PC-3 (cell line): ENCODE measurements around a stretch of chr3.

GRCh38 chr3:146115458-146116214 lies 45.3 kb downstream of the PLOD2 start:
- RAMPAGE, long total RNA: no peak

DNA sequence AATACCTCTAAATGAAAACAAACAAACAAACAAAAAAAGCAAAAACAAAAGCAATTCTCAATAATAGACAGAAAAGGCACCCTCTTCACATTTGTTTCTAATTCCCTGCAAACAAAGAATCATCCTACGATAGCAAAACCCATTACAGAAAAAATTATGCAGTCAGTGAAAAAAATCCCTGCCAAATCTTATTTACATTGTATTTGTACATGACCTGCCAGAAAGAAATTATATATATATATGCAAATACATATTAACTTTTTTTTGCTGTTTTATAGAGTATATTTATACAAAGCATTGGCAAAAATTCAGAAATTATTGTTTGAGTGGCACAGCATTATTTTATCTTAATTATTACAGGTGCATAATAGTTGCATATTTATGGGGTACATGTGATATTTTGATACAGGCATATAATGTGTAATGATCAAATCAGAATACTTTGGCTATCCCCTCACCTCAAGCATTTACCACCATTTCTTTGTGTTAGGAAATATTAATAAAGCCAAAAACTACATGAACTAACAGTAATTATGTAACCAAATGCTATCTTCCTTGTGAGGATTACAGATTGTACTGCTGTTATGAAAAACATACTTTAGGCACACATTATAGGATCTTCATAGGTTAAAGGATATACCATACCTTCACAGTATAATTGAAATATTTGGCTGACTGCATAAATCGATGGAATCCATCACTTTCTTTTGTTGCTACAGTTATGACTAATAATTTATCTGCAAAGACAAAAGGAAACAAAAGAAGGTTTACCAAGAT lies 37.3 kb downstream of the PLOD2 start:
- RAMPAGE, long total RNA: no peak

DNA sequence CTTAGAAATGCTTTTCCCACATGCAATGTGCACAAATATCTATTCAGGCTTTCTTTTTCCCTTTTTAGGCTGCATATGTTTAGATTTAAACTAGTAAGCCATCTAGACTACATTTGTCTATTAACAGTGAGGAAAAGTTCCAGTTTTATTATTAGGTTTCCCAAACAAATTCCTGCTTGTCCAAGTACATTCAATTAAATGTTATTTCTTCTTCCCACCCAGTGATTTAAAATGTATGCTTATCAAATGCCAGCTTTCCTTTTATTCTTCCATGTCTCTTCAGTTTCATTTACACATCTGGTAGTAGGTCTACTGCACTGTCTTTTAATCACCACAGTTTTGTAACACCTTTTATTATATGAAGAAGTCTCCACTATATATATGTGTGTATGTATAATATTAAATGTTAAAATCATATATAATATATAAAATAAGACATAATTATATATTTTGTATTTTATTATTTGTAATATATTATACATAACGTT lies 1.7 kb downstream of the PLSCR4 start:
- RAMPAGE, long total RNA: no peak

GRCh38 chr3:147407159-147407692 lies 883 bp upstream of the ZIC4 start:
- RAMPAGE, long total RNA: no peak

- RAMPAGE, long total RNA: no peak
These were observed 530.7 kb downstream of the ZIC1 start for GRCh38 chr3:147939925-147940124.

GRCh38 chr3:148600834-148601432 lies 96.8 kb upstream of the AGTR1 start:
- RAMPAGE, long total RNA: no peak

DNA sequence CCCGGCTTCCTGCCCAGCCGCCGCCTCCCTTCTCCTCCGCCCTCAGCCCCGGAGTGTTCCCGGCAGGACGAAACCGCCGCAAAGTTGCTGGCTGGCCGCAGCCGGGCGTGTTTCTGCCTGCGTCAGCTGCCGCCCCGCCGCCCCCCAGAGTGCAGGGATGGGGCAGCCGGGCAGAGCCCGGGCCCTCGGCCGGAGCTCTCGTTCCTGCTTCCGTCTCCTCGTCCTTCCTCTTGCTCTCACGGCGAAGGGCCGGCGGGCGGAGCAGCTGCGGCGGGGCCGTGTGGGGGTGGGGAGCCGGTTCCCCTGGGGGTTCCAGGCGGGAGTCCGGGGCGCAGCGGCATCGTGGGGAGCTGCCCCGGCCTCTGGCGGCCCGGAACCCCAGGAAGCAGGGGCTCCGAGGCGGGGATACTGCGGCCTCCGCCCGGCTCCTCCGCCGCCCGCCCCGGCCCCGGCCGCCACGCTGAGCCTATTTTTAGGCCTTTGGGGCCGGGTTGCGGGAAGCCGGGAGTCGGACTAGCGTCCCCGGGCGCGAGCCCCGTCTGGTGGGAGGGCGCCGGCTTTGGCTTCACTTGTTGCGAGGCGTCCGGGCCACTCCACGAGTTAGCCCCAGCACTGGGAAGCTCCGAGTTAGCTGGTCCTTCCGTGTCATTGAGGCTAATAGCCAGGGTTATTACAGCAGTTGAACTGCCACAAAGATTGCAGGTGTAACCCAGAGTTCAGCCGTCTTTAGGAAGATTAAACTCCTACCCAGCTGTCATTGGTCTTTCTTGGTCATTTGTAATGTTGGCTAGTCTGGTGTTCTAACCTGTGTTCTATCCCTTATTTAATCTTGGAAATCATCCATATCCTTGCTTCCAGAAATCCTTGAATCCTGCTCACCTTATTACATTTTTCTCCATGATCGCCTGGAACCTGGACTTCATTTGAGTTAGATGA lies 613 bp downstream of the GYG1 start:
- RAMPAGE, long total RNA: no peak

GRCh38 chr3:148997607-148998135 lies 6.3 kb downstream of the GYG1 start:
- RAMPAGE, long total RNA: no peak

DNA sequence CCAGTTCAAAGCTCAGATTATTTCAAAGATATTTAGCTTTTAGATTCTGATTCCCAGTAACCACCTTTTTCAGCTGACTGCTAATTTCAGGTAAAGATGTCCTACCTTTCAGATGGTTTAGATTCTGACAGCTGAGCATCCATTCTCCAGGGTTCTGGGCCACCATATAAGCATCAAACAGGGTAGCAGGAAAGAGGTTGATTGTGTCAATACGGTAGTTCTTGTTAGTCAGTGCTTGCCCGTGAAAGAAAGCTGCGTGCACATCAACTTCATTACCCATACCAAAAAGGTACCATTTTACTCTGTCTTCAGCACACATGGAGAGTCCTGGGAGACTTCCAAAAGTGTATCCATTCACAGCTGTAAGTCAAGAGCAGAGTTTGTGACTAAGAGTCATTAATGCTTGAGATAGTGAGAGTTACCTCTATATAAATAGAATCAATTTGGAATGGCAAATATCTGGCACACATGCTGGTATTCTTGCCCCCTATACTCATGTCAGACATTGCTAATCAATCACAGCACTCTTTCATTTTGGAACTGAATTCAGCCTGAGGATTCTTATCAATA lies 14.3 kb downstream of the CP start:
- RAMPAGE, long total RNA: no peak

DNA sequence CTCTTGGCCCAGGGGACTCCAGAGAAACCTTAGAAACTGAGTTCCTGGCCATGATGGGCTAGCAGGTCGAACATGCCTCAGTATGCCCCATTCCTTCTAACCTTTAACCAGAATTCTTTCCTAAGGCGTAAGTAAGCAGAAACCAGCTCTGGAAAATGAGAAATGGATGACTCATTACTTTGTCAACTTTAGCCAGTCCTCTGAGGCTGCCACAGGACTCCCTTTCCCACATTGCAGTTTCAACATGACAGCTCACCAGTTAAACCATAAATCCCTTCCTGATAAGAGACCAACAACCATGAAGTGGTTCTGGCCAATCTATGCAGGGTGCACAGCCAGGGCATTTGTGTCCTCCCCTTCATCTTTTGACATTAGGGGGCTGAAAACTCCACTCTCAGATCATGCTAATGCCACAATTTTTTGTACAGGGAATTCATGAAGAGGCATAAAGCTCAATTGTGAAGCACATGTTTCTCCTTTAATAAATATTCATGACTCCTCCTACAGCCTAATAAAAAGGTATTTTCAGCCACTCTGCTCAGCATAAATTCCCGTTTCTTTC lies 33.2 kb downstream of the TM4SF18 start:
- RAMPAGE, long total RNA: no peak

DNA sequence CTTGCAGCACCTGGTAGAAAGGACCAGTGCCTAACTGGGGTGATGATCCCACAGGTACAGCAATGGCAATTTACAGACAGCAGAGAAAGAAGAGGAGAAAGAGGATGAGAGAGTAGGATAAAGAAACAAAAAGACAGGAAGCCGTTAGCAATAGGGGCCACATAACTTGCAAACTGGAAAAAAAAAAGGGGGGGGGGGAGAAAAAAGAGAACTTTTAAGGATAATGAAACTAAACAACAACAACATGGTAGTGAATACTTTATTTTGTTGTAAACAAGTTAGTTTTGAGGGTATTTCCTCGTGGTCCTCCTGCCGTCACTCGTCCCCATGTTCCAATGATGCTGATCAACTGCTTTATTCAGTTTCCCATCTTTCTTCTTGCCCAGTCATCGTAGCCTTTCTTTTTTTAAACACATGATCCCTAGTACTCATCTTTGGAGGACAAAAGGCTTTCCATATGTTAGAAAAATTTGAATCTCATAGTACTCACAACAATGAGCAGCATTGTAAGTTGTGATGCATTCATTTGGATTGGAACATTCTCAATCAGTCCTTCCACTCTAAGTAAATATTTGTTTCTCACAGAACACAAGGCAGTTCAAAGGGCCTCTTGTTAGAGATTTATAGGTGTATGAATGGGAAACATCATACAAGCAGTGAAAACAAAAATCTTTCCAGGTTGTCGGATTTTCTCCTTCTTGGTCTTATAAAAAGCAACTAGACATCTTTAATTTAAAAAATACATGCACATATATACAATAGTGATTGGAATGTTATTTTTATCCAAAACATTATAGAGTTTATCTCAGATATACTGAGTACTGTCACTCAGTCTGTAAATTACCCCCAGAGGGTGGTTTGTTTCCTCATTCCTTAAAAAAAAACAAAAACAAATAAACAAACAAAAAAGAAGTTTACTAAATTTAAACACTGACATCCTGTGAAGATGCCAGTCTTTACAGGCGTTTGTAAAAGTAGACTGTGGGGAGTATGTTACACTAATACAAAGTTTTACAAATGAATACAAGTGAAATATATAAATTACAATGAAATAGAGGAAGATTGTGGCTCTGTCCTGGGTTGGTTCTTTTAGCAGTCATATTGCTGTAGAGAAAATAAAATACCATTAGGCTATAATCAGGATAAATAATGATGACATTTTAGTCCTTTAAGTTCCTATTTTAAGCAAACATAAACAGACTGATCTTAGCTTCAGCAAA lies 8.3 kb downstream of the TM4SF1 start:
- RAMPAGE, long total RNA: no peak

- RAMPAGE, long total RNA: no peak
These were observed 4.2 kb downstream of the TM4SF1 start for GRCh38 chr3:149373237-149373674.

DNA sequence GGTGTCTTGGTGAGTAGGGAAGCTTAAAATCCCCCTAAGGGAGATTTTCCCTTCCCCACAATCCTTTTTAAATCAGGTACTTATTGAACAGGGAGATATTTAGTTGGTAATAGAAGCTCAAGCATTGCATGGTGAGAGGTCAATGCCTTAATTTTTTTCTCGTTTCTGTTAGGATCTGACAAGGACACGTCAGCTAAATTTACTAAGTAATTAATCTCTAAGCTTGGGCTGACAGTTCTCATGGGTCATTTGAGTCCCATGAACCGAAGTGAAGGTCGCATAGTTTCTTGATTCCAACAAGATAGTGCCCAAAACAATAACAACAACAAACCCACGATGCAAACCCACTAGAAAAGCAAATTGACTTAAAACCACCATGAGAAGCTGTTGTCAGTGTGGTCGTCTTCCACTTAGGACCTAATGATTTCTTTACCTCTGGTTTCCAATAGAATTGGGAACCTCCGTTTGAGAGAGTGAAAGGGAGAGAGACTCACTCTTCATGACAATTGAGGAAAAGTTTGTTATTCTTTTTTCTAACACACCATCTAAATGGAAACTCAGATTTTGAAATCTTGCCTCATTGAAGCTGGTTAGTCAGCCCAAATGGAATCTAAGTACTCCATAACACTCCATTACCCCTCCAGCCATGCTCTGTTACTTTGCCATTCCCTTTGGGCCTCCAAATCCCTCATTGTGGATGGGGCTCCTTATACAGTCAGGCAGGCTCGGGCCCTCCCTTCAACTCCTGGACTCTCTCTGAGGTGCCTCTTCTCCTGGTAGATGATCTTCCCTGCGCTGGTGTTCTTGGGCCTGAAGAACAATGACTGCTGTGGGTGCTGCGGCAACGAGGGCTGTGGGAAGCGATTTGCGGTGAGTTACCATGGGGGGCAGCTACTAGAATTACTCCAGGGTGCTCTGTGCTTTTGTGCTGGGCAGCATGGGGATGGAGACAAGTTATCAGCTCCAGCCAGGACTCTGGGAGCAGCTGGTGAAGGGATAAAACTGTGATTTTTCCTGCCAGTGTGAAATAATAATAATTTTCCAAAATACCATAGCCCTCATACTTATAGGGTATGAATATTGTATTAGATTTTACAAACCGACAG lies 899 bp downstream of the TM4SF4 start:
- RAMPAGE, long total RNA: no peak

- RAMPAGE, long total RNA: no peak
These were observed 57.0 kb downstream of the TM4SF4 start for GRCh38 chr3:149531417-149532048.

DNA sequence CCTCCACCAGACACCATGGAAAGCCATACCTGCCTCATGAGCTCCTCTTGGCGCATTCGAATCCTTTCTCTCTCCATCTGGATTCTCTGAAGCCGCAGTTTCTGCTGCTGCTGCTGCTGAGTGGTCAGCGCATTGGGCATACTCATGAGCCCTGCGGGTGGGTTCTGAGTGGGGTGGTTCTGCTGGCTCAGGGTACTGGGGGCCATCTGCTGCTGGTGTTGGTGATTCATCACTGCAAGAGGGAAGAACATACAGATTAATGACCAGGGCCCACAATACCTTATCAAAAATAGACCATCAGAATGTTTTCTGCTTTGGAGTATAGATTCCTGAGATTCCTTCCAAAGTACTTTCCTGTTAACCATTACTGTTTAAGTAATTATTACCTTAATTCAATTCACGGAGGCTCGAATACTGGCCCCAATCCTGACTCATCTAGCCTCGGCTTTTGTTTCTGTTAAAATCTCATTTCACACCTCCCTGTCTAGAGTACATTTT lies 67.9 kb downstream of the TM4SF4 start:
- RAMPAGE, long total RNA: no peak

- RAMPAGE, long total RNA: no peak
These were observed 79.0 kb downstream of the TM4SF4 start for GRCh38 chr3:149553246-149554057.

DNA sequence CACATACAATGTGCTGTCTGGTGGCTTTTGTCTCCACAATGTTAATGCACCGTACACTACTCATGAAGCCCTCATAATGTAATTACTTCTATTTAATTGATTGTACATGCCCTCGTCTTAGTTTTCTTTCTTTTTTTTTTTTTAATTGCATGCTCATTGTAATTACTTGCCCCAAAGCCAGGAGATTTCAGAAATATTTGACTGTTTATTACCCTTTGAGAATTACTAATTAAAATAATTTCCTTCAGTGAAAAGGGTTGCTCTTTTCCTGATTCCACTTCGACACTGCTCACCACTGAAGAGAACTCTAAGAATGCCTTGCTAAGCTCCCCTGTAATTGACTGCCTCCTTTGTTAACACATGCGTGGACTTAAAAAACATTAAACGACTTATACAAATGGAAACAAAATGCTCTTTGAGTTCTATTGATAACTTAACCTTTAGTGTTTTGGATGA lies 64.5 kb downstream of the WWTR1 start:
- RAMPAGE, long total RNA: no peak

GRCh38 chr3:149609419-149610261 lies 48.2 kb downstream of the WWTR1 start:
- RAMPAGE, long total RNA: no peak

DNA sequence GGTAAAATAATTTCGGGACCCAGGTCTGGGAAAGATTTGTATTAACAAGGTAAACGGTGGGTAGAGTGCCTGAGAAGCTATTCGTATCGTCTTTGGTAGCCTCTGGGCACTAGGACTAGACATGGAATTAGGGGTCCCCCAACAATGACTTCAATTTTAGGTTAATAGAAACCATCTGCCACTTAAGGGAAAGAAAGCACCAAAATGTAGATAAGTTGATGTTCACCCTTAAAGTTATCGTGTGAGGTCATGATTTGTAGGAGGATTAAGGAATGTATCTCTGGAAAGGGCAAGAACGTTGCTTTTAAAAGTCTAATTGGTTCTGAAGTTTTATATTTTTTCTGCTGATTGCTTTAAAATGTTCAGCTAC lies 1.3 kb upstream of the PFN2 start:
- RAMPAGE, long total RNA: no peak

- RAMPAGE, long total RNA: no peak
These were observed 52.1 kb upstream of the PFN2 start for GRCh38 chr3:150022485-150023569.